OCI-LY7 (cell line): ENCODE measurements around a stretch of chr17.

GRCh38 chr17:78272594-78273326 lies 41.3 kb downstream of the TMEM235 start:
- PRO-cap = no peak
- RAMPAGE, long total RNA = no peak

- PRO-cap = no peak
- RAMPAGE, long total RNA = no peak
Observed at GRCh38 chr17:78351382-78352158, 8.3 kb downstream of the SOCS3 start.

GRCh38 chr17:78358529-78359358 lies 1.1 kb downstream of the SOCS3 start:
- PRO-cap = no peak
- RAMPAGE, long total RNA = no peak

DNA sequence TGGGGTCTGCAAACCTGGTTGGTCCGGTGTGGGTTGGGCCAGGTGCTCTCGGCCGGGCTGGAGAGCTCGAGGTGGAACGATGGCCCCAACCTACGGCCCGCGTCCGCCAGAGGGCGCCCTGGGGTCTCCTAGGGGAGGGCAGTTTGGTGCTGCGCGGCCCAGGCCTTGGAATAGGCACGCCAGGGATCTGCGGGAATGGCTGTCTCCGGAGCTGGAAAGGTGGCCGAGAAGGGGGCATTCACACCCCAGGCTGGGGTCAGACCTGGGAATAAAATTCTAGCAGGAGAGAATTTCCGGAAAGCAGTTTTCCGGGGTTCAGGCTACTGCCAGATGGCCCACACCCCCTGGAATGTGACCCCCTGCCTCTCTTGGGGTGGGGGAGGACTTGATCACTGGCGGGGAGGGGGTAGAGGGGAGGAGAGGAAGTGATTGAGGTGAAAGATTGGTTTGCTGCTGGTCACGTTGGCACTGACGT lies 1.0 kb upstream of the SOCS3 start:
- PRO-cap = no peak
- RAMPAGE, long total RNA = no peak

DNA sequence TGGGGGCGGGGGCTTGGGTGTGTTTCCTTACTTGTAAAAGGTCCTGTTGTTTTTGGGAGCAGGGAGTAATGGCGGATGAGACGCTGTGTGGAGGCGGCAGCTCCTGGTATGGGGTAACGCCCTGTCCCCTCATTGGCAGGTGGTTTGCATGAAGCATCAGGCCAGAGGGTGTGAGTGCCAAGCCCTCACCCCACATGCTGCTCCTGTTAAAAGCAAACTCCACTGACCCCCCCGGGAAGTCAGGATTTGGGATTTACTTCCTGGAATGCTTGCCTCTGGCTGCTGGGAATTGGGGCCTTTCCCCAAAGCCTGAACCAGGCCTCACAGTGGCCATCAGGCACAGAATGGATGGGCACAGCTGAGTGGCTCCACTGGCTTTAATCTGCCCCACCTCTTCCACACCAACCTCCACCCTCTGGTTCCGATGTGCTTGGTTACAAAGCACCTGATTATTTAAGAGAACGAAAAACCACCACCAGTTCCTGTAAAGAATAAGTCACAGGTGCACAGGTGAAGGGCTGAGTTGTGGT lies 45.0 kb downstream of the PGS1 start:
- PRO-cap = no peak
- RAMPAGE, long total RNA = no peak

DNA sequence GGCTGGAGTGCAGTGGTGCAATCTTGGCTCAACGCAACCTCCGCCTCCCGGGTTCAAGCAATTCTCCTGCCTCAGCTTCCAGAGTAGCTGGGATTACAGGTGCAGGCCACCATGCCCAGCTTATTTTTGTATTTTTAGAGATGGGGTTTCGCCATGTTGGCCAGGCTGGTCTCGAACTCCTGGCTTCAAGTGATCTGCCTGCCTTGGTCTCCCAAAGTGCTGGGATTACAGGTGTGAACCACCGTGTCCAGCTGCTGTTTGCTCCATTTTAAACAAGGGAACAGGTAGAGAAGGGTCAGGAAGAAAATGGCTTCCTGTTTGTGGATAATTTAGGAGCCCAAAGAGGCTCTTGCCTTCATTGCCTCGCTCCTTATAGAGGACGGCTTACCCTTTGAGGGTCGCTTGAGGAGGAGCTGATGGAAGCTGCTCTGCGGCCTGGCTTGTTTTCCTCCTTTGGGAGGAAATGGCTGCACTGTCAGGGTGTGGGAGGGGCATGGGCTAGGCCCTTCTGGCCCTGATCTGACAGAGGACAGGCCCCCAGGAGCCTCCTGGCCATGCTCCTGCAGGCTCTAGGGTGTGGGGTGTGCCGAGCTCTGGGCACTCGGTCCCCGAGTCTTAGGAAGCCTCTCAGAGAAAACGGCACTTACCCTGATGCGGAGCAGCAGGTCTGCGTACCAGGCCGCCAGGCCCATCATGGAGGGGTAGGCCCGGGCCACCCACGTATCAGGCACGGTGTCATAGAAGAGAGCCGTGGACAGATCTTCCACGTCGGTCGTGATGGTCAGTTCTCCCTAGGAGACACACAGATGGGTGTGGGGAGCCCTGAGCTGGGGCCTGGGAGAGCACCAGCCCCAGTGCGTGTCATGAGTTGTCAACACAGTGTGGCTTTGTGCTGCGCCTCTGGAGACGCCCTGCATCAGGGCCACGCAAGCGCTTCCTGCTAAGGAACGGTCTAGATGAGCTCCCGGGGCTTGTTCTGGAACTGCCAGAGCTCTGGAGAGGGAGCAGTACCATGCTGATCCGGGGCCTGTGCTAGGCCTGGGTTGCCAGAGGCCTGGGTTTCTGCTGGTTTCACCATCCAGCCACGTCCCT lies 47.7 kb downstream of the PGS1 start:
- PRO-cap = no peak
- RAMPAGE, long total RNA = no peak

DNA sequence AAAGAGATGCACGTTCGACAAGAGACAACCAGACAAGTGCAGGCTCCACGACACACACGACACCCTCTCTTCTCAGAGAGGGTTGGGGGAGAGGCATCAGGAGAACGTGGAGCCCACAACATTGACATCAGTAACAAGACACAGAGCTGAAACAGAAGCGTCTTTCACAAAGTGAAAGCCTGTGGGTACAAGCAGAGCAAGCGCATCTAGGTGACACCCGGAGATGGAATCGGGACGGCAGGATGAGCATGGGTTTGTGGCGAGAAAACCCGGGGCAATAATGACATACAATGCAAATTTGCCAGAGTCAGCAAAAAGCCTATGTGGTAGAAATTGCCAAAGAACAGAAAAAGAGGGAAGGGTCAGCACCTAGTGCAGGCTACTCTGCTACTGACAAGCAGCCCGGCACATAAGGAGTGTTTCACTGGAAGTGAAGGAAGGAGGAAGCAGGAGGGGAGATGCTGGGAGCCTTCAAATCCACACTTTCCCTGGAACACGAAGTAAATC lies 89.5 kb downstream of the CYTH1 start:
- PRO-cap = no peak
- RAMPAGE, long total RNA = no peak

- PRO-cap = bidirectional peak, plus-strand start at chr17:78722640, minus-strand start at chr17:78722482
- RAMPAGE, long total RNA = no peak
Observed at GRCh38 chr17:78722356-78722704, 59.7 kb downstream of the CYTH1 start.

- PRO-cap = no peak
- RAMPAGE, long total RNA = no peak
Observed at GRCh38 chr17:78724960-78725402, 57.1 kb downstream of the CYTH1 start.

- PRO-cap = no peak
- RAMPAGE, long total RNA = no peak
Observed at GRCh38 chr17:78803299-78804129, 21.4 kb upstream of the CYTH1 start.

- PRO-cap = no peak
- RAMPAGE, long total RNA = no peak
Observed at GRCh38 chr17:78820772-78821449, 19.7 kb downstream of the USP36 start.

GRCh38 chr17:78825394-78825777 lies 15.2 kb downstream of the USP36 start:
- PRO-cap = no peak
- RAMPAGE, long total RNA = no peak

GRCh38 chr17:78853494-78854394 lies 13.1 kb upstream of the USP36 start:
- PRO-cap = no peak
- RAMPAGE, long total RNA = no peak

- PRO-cap = no peak
- RAMPAGE, long total RNA = no peak
Observed at GRCh38 chr17:78873374-78874401, 29.3 kb downstream of the CEP295NL start.

DNA sequence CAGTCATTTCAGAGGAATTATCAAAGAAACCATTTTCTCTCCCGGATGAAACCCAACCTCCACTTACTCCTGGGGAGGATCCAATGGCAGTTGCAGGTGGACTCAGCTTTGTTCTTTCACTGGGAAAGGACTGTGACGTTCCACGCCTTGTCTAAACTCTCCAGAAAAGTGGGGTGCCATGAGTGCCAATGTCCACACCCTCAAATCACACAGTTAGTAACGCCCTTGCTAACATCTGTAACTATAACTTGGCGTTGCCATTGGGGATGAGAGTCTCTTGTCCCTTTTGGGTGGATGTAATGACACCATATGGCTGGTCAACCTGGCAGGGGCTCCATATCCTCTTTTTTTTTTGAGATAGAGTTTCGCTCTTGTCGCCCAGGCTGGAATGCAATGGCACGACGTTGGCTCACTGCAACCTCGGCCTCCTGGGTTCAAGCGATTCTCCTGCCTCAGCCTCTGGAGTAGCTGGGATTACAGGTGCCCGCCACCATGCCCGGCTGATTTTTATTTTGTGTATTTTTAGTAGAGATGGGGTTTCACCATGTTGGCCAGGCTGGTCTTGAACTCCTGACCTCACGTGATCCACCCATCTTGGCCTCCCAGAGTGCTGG lies 21.3 kb downstream of the CEP295NL start:
- PRO-cap = no peak
- RAMPAGE, long total RNA = no peak

- PRO-cap = no peak
- RAMPAGE, long total RNA = no peak
Observed at GRCh38 chr17:78888782-78889293, 14.2 kb downstream of the CEP295NL start.

GRCh38 chr17:78891415-78891709 lies 11.6 kb downstream of the CEP295NL start:
- PRO-cap = no peak
- RAMPAGE, long total RNA = no peak

DNA sequence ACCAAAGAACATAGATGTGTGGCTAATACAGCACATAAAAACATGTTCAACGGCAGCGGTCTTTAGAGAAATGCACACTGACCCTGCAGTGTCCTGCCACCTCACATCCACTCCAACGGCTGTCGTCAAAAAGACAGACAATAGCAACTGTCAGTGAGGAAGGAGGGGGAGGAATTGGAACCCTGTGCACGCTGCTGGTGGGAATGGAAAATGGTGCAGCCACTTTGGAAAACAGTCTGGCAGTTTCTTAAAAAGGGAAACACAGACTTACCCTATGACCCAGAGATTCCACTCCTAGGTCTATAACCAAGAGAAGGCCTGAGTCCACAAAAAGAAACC lies 7.7 kb downstream of the CEP295NL start:
- PRO-cap = no peak
- RAMPAGE, long total RNA = no peak

DNA sequence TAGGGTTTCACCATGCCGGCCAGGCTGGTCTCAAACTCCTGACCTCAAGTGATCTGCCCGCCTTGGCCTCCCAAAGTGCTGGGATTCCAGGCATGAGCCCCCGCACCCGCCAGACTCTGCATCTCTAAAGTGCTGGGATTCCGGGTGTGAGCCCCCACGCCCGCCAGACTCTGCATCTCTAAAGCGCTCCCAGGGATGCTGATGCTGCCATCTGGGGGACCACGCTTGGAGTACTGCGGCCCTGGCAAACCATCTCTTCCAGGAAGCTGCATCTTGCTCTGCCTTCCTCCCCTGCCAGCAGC lies 4.1 kb downstream of the CEP295NL start:
- PRO-cap = no peak
- RAMPAGE, long total RNA = no peak

DNA sequence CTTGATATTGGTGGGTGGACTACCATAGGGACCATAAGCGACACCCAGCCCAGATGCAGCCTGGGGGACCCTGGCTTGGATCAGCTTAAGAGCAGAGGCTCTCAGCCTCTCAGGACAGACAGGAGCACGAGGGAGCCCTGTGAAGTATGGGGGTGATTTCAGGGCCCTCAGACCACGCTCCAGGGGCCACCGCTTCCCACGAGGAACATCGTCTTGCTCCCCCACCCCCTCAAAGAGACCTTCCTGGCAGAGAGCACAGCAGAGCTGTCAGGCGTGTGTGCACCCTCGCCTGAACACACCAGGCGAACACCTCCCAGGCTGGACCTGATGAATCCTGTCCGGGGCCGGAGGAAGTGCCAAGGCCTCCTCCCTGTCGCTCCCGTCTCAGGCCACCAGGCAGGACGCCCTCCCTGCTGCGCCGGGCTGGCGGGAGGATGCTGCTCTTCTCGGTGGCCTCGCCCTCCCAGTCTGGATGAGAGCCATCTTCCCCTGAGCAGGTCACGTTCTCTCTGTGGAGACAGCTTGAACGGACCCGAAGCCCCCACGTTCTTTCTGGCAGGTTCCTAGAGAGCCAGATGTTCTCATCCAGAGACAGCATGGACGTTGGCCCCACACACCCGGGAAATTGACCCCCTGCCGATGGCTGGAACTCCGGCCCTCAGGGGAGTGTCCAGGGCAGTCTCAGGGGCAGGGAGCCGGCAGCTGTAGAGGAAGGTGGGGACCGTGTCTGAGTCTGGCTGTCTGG lies 4.7 kb upstream of the TIMP2 start:
- PRO-cap = no peak
- RAMPAGE, long total RNA = no peak